Astrocyte (in vitro differentiated cells and primary cell): ENCODE measurements around a stretch of chr9.

DNA sequence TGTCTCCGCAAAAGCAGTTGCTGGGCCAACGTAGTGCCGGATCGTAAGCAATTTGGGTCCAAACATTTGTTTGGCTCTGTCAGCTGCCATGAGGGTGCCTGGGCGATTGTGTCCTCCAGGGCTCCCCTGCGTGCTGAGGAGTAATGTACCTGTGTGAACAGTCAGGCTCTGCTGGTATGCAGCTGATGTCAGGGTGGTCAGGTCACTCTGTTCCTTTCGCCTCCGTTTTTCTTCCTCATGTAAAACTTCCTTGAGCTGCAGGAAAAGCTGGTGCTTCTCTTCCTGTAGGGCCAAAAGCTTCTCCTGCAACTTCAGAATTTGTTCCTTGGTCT lies 32.0 kb upstream of the PUM3 start:
- PRO-cap = no peak
- RRBS, 2 experiments = no CpG with 5 or more reads among the region's 8 CpGs

- PRO-cap = no peak
- RRBS, 2 experiments = no CpG with 5 or more reads among the region's 1 CpG
Measured at GRCh38 chr9:2996933-2997174, 153.0 kb upstream of the PUM3 start.

GRCh38 chr9:3088172-3088644 lies 244.3 kb upstream of the PUM3 start:
- PRO-cap = no peak
- RRBS, 2 experiments = no CpG with 5 or more reads among the region's 9 CpGs

- PRO-cap = no peak
- RRBS, 2 experiments = 4 to 8% methylated on average over 20 to 26 of the region's 88 CpGs
Measured at GRCh38 chr9:3180870-3181915, 337.3 kb upstream of the PUM3 start.

- PRO-cap = no peak
- RRBS, 2 experiments = no CpG with 5 or more reads among the region's 6 CpGs
Measured at GRCh38 chr9:3434115-3435021, 91.4 kb downstream of the RFX3 start.

- PRO-cap = no peak
- RRBS, 2 experiments = no CpG with 5 or more reads among the region's 4 CpGs
Measured at GRCh38 chr9:3505582-3506670, 19.9 kb downstream of the RFX3 start.

DNA sequence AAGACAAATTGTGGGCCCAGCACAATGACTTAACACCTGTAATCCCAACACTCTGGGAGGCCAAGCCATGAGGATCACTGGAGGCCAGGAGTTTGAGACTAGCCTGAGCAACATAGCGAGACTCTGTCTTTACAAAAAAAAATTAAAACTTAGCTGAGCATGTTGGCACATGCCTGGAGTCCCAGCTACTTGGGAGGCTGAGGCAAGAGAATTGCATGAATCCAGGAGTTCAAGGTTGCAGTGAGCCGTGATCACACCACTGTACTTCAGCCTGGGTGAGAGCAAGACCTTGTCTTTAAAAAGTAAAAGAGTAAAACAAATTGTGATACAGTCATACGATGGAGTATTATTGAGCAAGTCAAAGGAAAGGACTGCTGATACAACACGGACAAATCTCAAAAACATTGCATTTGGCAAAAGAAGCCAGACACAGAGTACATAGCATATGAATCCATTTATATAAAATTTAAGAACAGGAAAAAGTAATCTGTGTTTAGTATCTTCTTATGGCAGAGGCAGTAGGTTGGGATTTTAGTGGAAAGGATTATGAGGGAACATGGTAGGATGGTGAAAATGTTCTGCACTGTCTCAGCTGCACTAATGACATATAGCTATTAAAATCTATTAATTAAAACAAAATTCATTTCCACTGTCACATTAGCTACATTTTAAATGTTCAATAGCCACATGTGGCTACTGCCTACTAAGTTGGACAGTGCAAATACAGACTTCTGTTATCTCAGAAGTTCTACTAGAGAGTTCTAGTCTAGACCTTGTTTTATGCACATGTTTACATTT lies 5.0 kb upstream of the RFX3 start:
- PRO-cap = no peak
- RRBS, 2 experiments = no CpG with 5 or more reads among the region's 4 CpGs

GRCh38 chr9:3827019-3827535 lies 301.3 kb upstream of the RFX3 start:
- PRO-cap = no peak
- RRBS, 2 experiments = no CpG with 5 or more reads among the region's 4 CpGs

- PRO-cap = no peak
- RRBS, 2 experiments = no CpG with 5 or more reads among the region's 2 CpGs
Measured at GRCh38 chr9:4069702-4070252, 230.1 kb downstream of the GLIS3 start.

GRCh38 chr9:4145347-4145941 lies 154.4 kb downstream of the GLIS3 start:
- PRO-cap = no peak
- RRBS, 2 experiments = no CpG with 5 or more reads among the region's 4 CpGs

GRCh38 chr9:4430852-4431246 lies 59.4 kb upstream of the SLC1A1 start:
- PRO-cap = no peak
- RRBS, 2 experiments = no CpG with 5 or more reads among the region's 2 CpGs

DNA sequence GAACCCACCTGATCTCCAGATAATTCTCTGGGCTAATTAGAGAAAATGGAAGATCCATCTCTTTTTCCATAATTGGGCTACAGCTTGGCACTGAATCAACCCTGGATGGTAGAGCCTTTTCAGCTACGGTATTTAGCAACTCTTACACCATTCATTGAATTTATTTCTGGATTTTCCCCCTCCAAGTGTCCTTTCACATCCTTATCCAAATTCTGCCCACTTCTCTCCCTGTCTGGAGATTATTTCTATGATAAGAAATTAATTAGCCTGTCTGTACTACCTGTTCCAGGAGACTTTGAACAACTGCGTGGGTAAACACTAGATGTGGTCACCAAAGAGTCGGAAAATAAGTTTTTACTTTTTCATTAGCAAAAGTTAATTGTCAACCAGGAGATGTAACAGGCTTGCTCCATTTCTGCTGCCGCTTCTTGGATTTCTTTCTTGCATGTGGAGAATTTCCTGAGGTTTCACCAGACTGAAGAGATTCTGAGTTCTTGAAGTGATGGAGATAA lies 13.9 kb downstream of the SLC1A1 start:
- PRO-cap = no peak
- RRBS, 2 experiments = no CpG with 5 or more reads among the region's 4 CpGs

DNA sequence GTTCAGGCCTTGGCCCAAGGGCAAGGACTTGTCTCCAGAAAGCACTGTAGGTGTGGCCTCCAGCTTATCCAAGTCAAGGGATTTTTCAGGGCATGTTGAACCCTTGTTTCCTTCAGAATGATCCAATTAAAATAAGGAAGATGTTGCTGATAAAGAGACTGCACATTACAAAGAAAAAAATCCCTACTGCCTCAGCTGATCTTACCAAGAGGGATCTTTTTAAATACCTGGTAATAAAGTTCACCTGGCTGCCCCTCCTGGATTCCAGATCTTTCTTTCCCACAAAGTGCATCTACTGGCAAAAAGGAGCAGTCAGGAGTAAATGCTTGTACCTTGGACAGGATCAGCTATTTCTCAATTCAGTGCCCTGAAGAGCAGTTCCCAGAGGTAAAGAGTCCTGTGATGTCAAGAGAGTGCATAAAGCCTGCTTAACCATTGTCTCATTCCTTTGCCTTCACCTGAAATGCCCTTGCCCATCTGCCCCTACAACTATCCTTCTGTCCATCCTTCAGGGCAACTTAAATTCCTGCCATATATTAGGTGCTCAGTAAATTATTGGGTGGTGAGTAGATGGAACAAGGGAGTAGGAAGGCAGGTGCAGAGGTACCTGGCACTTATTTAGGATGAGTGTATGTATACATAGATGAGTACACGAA lies 79.9 kb upstream of the PLPP6 start:
- PRO-cap = no peak
- RRBS, 2 experiments = no CpG with 5 or more reads among the region's 1 CpG

GRCh38 chr9:4680218-4680693 lies 887 bp downstream of the CDC37L1 start:
- PRO-cap = no peak
- RRBS, 2 experiments = no CpG with 5 or more reads among the region's 12 CpGs

- PRO-cap = no peak
- RRBS, 2 experiments = no CpG with 5 or more reads among the region's 6 CpGs
Measured at GRCh38 chr9:4718067-4718771, 22.8 kb downstream of the AK3 start.

DNA sequence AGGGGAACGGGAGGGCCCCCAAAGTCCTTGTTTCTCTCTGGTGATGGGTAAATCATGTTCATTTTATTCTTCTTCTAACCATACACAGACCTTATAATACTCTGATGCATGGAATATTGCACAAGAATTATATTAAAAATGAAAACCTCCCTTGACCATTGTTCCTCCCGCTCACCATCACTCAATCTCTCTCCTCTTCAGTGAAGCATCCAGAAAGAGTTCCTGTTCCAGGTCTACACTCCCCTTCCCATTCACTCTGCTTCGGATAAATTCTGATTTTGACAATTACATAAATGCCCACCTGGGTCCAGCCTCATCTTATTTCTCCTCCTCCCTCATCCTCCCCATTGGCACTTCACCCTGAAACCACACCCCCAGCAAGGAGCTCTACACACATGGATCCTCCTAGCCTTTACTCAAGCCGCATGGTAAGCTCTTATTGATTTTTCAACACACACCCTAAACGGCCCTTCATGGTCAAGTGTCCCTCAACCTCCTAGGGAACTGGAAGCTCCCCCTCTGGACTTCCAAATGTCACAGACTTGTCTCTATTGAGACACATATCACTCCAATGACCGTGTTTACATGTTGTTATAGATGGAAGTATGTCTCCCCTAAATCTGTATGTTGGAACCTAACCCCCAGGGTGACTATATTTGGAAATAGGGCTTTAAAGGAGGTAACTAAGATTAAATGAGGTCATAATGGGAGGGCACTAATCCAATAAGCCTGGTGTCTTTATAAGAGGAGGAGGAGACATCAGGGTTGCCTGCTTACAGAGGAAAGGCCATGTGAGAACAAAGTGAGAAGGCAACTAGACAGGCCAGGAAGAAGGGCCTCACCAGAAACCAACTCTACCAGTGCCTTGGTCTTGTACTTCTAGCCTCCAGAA lies 7.3 kb downstream of the AK3 start:
- PRO-cap = no peak
- RRBS, 2 experiments = no CpG with 5 or more reads among the region's 6 CpGs

- PRO-cap = no peak
Measured at GRCh38 chr9:4822061-4822454, 29.3 kb downstream of the RCL1 start.

GRCh38 chr9:5336663-5337157 lies 3.0 kb downstream of the RLN1 start:
- PRO-cap = no peak
- RRBS, 2 experiments = no CpG with 5 or more reads among the region's 4 CpGs

GRCh38 chr9:5512992-5513385 lies 2.7 kb downstream of the PDCD1LG2 start:
- PRO-cap = no peak
- RRBS, 2 experiments = no CpG with 5 or more reads among the region's 2 CpGs

DNA sequence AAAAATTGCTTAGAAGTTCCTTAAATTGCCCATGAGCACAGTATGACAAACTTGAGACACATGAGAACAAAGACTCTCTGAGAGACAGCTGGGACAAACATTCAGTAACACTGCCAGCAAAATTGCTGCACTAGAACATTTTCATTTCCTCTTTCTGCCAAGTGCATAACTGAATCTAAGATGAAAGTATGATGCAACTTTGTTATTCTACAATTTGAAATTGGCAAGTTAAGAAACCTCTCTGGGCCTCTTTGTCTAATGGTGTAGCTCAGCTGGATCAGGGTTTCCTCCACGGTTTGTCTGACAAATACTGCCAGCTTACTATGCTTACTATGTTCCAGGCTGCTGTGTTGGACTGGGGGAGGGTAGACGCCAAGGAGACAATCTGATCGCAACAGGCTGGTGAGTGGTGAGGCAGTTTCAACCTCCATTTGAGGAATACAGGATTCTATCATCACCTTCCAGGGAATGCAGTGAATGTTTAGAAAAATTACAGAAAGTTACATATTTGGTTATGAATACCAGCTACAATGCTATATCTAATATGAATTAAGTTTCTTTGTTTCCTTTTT lies 1.7 kb upstream of the RIC1 start:
- PRO-cap = bidirectional peak, plus-strand start at position 412 of the sequence, minus-strand start at position 312 of the sequence
- RRBS, 2 experiments = no CpG with 5 or more reads among the region's 3 CpGs